Gastrocnemius medialis (tissue), 3 donors: Measurements from ENCODE around the genes SMIM24, HMG20B and PIAS4.

GRCh38 chr19:3367064-3367954, 926 bp downstream of the NFIC start:
- PRO-cap, result bidirectional peak, plus-strand start at chr19:3367363, minus-strand start at chr19:3367201; bidirectional peak, plus-strand start at chr19:3367554, minus-strand start at chr19:3367444
- RAMPAGE, long total RNA, 3 experiments, result no peak in any of the 3 experiments

DNA sequence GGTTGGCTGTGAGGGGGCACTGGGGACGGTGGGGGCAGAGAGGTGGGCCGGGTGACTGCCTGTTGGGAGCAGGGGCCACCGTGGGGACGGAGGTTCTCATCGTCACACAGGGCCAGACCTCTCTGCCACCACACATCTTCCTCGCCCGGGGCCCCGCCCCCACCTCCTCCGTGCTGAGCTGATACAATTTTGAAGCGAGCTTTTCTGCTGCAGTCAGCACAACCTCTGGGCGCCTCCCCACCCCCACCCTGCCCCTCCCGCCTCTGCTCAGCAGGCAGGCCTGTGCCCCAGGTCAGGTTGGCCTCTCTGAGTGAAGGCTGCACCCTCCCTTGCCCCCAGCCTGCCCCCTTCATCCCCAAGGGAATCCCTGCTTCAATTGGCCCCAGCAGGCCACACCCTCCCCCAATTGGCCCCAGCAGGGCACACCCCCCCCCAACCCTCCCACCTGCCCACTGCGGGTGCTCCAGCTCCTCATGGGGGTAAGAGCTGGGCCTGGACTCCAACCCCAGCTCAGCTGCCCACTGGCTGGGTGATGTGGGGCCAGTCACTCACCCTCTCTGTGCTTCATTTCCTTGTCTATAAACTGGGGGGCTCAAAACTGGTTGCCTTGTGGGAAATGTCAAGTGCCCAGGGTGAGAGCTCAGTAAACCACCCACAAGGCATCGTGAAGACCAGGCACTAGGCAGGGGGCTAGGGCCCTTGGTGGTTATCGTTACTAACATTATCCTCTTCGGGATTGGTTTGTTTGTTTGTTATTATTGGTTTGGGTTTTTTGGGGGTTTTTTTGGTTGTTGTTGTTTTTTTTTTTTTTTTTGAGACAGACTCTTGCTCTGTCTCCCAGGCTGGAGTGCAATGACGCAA, 18.6 kb downstream of the NFIC start:
- PRO-cap, result bidirectional peak, plus-strand start at position 290 of the sequence, minus-strand start at position 312 of the sequence
- RAMPAGE, long total RNA, 3 experiments, result no peak in any of the 3 experiments

- PRO-cap, result bidirectional peak, plus-strand start at chr19:3409946, minus-strand start at chr19:3409602
- RAMPAGE, long total RNA, 3 experiments, result start-site peak on the minus strand in 3 of 3 experiments, at chr19:3409415-3409615 at its widest, 7 to 46 reads per replicate
Observed at GRCh38 chr19:3409056-3410108, 43.0 kb downstream of the NFIC start.

- PRO-cap, result no peak
- RAMPAGE, long total RNA, 3 experiments, result no peak in any of the 3 experiments
Observed at GRCh38 chr19:3458251-3458531, 22.1 kb downstream of the SMIM24 start.

DNA sequence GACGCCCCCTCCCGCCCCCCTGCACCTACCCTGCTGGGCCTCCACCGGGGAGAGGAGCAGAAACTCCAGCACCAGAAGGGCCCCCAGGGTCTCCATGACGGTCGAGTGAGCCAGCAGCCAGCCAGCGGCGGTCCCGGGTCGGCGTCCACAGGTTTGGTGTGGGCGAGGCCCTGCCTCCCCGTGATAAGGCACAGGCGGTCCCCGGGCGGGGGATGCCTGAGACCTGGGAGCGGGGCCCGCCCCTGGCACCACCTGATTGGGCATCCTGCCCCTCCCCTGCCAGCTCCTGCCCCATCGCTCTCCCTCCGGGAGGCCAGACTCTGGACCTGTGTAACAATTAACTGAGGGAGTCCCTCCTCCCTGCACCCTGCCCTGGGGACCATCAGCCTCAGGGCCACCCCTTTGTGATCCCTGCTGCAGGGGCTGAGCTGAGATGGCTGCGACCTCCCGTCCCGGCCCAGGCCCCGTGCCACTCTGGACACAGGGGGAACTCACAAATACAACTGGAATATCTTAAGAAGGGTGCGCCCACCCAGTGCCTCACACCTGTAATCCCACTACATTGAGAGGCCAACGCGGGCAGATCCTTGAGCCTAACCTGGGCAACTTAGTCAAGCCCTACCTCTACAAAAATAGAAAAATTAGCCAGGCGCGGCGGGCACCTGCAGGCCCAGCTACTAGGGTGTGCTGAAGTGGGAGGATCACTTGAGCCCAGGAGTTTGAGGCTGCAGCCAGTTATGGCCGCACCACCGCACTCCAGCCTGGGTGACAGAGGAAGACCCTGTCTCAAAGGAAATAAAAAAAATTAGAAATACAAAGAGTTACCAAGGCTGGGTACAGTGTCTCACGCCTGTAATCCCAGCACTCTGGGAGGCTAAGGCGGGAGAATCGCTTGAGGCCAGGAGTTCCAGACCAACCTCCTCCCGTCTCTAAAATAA, at the start of gene SMIM24:
Gene SMIM24, minus strand, starts transcription at position 158 of the 938 bp plus-strand sequence.
- PRO-cap, result no peak
- RAMPAGE, long total RNA, 3 experiments, result no peak in any of the 3 experiments

DNA sequence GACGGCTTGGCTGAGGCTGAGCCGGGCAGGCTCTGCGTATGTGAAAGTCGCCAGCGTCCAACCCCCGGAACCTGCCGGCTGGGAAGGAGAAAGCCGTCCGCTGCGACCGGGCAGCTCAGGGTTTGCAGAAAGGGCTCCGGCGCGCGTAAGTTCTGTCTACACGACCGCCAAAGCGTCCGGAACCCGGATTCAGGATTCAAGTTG, 731 bp downstream of the SMIM44 start:
- PRO-cap, result no peak
- RAMPAGE, long total RNA, 3 experiments, result no peak in any of the 3 experiments

DNA sequence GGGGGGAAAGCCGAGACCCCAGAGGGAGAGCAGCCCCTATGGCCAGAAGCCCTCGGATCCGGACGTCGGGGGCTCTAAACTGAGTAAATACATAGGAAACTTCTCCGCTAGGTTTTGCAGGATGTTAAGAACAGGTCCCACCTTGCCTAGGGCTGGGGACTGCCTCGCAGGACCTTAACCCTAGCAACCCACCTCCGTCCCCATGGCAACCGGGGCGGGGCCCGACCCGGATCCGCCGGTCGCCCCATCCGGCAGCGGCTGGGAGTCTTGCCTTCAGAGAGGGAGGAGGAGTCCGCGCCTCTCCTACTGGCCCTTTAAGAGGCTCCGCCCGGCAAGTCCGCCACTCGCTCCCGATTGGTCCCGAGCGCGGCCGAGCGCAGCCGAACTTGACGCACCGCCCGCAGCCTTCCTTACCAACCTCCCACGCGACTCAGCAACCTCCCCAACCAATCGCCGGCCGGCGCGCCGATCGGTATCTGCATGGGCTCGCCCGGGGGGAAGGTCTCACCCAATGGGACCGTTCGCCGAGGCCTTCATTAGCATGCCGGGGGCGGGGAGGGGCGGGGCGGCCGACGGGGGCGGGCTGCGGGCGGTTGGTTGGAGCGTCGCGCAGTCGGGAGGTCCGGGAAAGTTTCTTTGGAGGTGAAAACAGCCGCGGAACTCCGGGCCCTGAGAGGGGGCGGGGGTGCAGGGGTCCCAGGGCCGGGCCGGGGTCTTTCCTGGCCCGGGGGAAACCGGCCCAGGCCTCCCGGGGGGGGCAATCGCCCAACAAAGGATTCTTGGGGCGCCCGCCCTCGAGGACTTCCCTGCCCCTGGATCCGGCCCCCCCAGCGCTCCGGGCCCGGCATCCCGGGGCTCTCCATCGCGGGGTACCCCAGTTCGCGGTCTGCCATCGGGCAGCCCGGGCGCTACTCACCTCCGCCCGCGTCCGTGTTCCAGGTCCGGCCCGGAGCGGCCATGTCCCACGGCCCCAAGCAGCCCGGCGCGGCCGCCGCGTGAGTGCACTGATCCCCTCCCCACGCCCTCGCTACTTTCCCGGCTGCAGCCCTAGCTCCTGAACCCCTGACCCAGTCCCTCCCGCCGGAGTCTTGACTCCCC, at the start of gene HMG20B:
Gene HMG20B, plus strand, starts transcription at position 592 of the 1,098 bp plus-strand sequence.
- PRO-cap, result bidirectional peak, plus-strand start at position 612 of the sequence, minus-strand start at position 260 of the sequence
- RAMPAGE, long total RNA, 3 experiments, result no peak in any of the 3 experiments

GRCh38 chr19:3609492-3610353, 3.0 kb upstream of the TBXA2R start:
- PRO-cap, result no peak
- RAMPAGE, long total RNA, 3 experiments, result no peak in any of the 3 experiments

DNA sequence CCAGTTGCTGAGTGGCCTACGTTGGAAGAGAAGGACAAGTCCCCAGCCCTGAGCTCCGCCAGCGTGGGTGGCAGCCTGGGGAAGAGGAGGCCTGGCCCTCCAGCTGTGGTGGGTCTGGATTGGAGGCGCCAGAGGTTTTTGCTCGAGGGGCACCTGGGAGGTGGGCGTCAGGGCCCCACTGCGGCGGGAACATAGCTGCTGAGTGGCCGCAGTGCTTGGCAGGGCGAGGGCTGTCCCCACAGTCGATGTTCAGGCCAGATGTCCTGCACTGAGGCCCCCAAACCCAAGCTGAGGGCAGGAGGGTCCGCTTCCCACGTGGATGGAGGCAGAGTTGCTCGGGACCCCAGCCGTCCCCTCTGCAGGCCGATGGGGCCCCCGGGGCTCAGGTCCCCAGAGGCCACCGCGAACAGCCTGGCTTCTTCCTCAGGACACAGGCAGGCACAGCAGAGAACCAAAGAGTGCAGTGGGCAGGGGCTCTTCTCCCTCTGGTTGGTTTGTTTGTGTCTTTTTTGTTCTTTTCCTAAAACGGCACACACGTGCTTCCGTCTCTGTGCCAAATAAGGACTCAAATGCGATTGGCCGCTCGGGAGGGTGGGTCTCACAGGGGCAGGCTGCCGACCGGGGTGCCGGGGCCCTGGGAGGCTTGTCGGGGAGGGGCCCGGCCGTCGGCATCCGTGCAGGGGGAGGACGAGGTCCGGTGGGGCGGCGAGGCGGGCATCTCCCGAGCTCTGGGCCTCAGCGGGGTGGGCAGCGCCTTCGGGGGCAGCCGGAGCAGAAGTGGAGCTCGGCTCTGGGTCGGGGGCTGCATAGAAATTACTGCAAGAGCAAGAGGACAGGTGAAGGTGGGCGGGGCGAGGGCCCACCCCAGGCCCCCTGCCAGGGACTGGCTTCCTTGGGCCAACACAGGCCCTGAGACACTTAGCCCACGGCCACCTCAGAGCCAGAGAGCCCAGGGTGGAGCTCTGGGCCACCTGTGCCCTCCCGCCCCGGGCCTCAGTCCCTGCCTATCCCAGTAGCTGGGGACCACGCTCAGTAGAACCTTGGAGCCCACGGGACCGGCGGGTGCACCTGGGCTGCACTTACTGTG, 6.1 kb upstream of the CACTIN start:
- PRO-cap, result no peak
- RAMPAGE, long total RNA, 3 experiments, result no peak in any of the 3 experiments

- PRO-cap, result no peak
- RAMPAGE, long total RNA, 3 experiments, result no peak in any of the 3 experiments
Observed at GRCh38 chr19:3646482-3646945, 19.9 kb upstream of the CACTIN start.

GRCh38 chr19:3653072-3653685, 26.6 kb upstream of the CACTIN start:
- PRO-cap, result no peak
- RAMPAGE, long total RNA, 3 experiments, result no peak in any of the 3 experiments

DNA sequence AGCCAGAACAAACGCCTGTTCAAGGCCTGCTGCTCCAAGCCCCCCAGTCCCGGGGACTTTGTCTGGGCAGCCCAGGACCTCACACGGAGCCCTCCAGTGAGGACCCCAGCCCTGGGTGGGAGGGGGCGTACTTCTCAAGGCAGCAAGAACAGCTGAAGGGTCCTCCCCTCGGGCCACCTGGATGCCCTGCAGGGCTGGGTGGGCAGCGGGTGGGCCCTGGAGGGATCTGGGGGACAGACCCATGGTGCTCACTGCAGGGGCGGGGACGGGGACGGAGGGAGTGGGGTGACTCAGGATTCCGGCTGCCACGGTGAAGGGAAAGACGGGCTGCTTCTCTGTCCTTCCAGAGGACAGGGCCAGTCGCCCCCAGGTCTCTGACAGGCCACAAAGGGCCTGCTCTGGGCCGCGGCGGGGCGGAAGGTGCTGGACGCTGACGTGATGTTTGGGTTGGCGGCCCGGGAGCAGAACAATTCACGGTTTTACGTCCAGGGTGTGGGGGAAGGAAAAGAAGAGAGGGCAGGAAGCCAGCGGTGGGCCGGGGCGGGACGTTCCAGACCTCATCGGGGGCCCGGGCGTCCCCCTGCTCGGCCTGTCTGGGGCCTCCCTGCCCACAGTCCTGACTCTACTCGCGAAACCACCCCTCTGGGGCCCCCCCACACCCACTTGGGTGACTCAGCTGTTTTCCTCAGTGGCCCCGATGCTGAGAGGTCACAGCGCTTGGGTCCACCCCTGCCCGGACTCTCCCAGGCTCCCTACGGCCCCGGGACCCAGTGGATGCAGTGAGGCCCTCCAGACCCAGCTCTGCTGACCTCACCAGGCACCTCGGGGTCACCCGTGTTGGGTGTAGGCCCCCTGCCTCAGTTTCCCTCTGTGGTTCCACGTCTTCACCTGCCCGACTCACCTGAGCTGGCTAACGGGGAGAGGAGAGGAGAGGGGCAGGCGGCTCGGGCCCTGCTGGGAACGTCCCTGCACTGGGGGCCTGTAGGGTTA, 29.4 kb downstream of the PIP5K1C start:
- PRO-cap, result bidirectional peak, plus-strand start at position 560 of the sequence, minus-strand start at position 395 of the sequence; bidirectional peak, plus-strand start at position 755 of the sequence, minus-strand start at position 618 of the sequence
- RAMPAGE, long total RNA, 3 experiments, result no peak in any of the 3 experiments

DNA sequence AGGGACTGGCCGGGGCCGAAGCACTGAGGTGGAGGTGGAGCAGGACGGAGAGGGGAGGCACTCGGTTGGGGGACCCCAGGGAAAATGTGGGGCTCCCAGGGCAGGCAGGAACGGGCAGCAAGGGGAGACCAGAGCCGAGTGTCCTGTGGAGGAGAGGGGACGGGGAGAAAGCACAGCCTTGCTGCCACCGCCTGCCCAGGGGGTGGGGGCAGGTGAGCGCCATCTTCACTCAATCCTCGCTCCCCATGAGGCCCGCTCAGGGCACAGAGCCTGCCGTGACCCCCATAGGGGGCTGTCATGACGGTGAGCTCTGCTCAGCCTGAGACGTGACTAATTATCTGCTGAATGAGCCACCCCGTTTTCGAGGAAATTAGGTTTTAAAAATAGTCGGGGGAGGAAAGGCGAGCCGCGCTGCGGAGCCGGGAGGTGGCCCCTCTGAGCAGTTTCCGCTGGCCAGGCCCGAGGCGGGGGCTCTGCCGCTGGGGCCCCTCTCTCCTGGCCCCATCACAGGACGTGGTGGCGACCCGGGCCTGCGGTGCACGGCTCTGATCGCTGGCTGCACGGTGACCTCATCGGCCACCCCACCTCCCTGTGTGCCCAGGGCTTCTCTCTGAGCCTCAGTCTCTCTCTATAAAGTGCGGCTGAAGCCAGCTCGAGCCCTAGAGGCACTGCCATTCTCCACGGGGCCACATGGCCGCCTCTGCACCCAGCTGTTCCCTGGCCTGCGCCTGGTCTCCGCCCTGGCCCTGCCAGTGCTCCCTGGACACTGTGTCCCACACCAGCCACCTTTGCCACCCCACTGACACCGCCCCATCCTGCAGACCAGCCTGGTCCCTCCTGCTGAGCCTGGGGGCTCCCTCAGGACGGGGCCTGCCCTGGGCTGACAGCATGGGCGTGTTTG, 28.5 kb downstream of the PIP5K1C start:
- PRO-cap, result no peak
- RAMPAGE, long total RNA, 3 experiments, result no peak in any of the 3 experiments

DNA sequence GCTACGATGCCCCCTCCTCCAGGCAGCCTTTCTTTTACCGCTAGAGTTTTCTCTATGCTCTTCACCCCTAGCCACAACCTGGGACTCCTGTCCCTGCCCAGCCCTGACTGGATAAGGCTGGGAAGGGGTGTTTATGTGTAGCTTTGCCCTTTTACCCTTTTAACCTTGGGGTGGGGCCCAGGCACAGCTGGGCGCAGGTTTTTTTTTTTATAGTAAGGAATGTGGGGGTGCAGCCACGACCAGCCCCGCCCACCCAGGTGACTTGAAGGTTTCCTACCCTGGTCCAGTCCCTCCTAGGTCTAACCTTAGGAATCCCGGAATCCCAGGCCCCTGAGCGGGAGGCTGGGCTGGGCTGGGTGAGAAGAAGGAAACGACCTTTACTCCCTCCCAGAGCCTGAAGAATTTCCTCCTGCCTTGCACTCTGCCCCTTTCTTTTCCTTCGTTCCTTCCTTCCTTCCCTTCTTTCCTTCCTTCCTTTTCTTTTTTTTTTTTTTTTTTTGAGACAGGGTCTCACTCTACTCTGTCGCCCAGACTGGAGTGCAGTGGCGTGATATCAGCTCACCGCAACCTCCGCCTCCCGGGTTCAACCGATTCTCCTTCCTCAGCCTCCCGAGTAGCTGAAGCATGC, 12.4 kb downstream of the TJP3 start:
- PRO-cap, result no peak
- RAMPAGE, long total RNA, 3 experiments, result no peak in any of the 3 experiments

DNA sequence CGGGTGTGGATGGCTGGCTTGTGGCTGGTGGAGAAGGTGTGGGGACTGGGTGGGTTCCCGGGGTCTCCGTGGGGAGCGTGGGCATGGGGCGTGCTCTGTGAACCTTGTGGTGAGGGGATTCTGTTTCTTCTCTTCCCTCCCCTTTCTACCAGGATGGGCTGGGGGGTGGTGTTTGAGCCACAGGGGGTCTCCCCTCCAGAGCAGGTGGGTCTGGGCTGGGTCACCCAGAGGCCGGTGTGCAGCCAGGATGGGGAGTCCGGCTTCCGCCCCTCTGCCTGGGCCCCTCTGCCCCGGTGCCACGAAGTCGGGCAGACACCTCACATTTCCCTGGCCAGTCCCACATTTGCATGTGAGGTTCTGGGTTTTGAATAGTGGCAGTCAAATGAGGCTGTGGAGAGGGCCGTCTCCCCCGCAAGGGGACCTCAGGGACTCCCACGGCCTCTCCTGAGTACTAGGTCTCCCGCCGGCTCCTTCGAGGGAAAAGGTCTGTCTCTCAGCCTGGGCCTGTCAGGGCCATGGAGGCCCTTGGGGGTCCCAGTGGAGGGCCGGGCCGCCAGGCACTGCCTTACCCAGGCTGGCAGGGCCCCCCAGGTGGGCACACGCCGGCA, 24.1 kb upstream of the MATK start:
- PRO-cap, result no peak
- RAMPAGE, long total RNA, 3 experiments, result no peak in any of the 3 experiments

- PRO-cap, result no peak
- RAMPAGE, long total RNA, 3 experiments, result no peak in any of the 3 experiments
Observed at GRCh38 chr19:3964579-3965337, 6.1 kb downstream of the DAPK3 start.

- PRO-cap, result no peak
- RAMPAGE, long total RNA, 3 experiments, result start-site peak on the minus strand in 1 of 3 experiments, at chr19:3981987-3982045 at its widest, 63 reads per replicate
Observed at GRCh38 chr19:3981538-3982085, 3.7 kb downstream of the EEF2 start.

- PRO-cap, result bidirectional peak, plus-strand start at chr19:3984372, minus-strand start at chr19:3984109
- RAMPAGE, long total RNA, 3 experiments, result start-site peak on the minus strand in 1 of 3 experiments, at chr19:3984197-3984225 at its widest, 61 reads per replicate
Observed at GRCh38 chr19:3983841-3984733, 1.2 kb downstream of the EEF2 start.

DNA sequence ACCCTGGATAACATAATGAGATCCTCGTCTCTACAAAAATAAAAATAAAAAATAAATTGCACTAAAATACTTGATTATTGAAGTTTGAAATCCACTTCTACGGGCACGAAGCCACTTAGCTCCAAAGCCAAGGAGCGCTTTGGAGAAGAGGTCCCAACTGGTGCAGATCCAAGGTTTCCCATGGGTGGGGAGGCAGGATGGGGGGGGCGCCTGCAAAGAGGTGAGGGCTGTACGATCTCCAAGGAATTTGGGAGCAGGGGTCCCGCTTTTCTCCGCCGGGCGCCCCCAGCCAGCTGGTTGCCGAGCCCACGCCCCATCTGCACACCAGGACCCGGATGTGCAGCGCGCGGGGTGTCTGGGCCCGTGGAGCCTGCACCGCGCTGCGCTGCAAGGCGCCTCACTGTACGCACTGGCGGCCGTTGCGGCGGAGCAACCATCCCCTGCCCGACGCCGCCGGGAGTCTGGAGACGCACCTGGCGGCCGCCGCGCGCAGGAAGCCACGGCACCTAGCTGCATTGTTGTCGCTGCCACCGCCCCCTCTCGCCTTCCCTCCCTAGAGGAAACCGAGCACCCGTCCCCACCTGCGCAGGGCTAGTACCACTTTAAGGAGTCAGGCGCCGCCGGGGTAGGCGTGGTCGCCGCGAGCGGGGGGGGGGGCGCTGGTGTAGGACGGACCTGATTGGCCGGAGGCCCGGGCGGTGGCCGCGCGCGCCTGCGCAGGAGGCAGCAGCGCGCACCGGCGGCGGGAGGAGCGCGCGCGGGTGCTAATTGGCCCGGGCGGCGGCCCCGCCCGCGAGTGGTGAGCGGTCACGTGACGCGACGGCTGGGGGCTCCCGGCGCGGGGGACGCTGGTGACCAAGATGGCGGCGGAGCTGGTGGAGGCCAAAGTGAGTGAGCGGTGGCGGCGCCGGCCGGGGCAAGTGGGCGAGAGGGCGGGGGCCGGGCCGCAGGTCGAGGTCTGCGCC, at the start of gene PIAS4:
Gene PIAS4, plus strand, starts transcription at position 836 of the 965 bp plus-strand sequence.
- PRO-cap, result unidirectional peak, plus-strand start at position 401 of the sequence; bidirectional peak, plus-strand start at position 795 of the sequence, minus-strand start at position 604 of the sequence
- RAMPAGE, long total RNA, 3 experiments, result start-site peak on the plus strand in 3 of 3 experiments, centred at positions 842 to 846 of the sequence, 169 to 312 reads per replicate

DNA sequence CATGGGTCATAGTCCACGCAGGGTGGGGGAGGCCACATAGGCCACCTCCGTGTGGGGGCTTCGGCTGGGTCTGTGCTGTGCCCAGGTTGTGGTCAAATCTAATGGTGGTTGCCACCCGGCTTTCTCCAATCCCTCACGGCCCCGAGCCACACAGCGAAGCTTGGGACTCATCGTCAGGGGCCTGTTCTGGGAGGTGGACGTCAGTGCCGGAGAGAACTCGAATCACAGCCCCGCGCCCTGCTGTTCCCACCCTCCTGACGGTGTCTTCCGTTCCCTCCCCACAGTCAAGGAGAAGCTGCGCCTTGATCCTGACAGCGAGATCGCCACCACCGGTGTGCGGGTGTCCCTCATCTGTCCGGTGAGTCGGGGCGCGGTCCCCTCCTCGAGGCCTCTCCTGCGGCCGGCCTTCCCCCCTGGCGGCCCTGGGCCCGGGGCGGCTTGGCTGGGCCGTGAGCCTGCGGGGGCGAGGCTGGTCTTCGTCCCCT, 25.3 kb downstream of the PIAS4 start:
- PRO-cap, result no peak
- RAMPAGE, long total RNA, 3 experiments, result no peak in any of the 3 experiments